Peripheral blood mononuclear cell (primary cell): ENCODE data around the gene UPK1B.

GRCh38 chr3:114892873-114893571 is 254.1 kb downstream of the ZBTB20 start:
- PRO-cap, 8 experiments: no peak in any of the 8 experiments

DNA sequence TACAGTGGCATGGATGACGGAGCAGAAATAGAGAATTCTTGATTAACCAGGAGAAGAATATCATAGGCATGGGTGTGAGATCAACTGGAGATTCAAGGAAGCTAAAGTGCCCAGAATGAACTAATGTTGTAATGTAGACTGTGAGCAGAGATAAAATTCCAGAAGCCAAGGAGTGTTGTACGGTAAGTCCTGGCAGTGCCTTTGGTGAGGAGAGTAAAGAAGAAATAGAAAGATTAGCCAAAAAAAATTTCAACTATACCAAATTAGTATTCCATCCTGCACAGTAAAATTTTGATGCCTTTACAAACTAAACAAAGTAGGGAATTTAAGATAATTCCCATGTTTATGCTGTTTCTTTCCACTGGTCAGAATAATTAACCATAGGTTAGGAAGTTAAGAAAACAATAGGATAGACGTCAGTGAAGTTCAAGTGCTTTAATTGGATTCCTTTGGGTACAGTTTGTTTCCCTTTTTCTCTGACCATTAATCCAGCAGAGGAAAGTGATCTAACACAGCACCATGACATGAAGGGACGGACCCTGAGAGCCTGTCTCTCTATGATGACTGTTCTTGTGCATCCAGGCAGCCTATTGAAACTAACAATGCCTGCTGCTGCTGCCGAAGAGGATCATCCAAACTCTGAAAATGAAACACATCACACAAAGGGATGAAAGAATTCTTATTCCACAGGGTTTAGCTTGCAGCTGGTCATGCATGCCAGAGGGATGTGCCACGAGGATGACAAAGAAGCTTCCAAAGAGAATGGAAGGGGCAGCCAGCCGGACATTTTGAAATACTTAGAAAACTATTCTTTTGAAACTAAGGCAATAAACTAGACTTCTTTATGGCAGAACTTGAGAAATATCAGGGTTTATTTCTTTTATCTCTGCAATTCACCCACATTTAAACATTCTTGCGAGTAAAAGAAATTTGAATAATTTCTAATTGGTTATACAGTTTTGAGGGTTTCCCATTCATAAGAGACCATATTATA is 75.6 kb downstream of the ZBTB20 start:
- PRO-cap, 8 experiments: no peak in any of the 8 experiments

DNA sequence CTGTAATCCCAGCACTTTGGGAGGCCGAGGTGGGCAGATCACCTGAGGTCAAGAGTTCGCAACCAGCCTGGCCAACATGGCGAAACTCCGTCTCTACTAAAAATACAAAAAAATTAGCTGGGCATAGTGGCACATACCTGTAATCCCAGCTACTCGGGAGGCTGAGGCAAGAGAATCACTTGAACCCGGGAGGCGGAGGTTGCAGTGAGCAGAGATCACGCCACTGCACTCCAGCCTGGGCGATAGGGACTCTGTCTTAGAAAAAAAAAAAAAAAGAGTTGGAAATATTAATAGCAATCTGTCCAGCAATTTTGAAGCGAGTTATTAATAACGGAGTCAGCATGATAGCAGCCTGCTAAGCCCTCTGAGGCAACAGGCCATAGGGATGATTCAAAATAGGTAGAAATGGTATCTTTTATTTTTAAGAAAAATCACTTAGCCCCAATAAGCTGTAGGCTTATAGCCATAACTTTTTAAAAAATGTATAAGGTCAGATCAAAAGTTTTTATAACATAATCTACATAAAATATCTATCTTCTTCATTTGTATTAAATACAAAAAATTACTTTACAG is 37.1 kb downstream of the ZBTB20 start:
- PRO-cap, 8 experiments: no peak in any of the 8 experiments

DNA sequence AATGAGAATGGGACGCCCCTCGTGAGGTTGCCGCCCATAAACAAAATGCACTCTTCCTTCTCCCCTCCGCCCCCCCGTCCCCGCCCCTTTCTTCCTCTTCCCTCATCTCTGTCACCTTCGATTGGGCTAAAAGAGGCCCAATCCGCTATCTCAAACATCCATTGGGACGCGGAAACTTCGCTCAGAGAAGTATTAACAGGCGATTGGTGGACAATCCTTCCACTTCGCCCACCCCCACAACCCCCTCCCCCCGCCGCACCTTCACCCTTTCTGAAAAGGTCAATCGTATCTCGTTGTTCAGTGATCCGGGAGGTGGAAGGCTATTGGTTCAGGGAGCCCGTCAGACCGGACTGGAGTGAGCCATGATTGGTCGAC is 274 bp upstream of the ZBTB20 start:
- PRO-cap, 8 experiments: peak in 6 of 8 experiments; most common plus-strand start position 300 of the sequence (in 3); most common minus-strand start position 317 of the sequence (in 1)

DNA sequence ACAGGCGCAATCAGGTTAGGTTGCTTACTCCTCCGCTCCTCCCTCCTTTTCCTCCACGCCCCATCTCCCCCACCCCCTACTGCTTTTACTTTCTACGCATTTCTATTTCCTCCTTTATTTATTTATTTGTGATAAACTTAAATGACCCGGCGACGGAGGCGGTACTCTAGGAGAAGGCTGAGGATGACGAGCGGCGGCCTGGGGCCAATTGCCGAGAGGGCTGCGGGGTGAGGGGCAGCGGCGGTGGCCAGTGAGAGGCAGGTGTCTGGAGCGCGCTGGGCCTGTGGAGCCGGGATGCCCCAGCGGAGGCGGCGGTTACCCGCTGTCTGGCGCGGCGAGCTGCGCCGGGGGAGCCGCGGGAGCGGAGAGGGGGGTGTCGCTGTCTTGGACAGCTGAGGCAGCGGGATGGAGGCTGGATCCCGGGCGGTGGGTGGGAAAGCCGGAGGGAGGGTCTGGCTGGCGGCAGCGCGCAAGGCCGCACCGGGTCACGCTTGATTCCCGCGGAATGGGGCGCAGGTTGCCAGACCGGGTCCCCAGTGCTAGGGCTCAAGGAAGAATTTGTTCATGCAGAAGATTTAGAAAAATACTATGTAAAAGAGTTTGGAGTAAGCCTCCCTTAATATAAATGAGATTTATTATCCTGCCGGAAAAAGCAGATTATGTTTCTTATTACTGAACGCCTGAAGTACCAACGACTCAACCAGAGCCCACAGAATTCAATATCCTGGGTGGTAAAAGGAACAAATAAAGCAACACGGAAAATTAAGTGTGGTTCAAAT is 851 bp upstream of the ZBTB20 start:
- PRO-cap, 8 experiments: peak in 8 of 8 experiments; most common plus-strand start position 47 of the sequence (in 4); most common minus-strand start position 507 of the sequence (in 3)

GRCh38 chr3:115317752-115318380 is 170.8 kb upstream of the ZBTB20 start:
- PRO-cap, 8 experiments: no peak in any of the 8 experiments

- PRO-cap, 8 experiments: no peak in any of the 8 experiments
These were observed 104.9 kb upstream of the GAP43 start for GRCh38 chr3:115518305-115518958.

- PRO-cap, 8 experiments: peak in 8 of 8 experiments; most common plus-strand start chr3:115659105 (in 3); most common minus-strand start chr3:115658903 (in 4)
These were observed 35.6 kb downstream of the GAP43 start for GRCh38 chr3:115658702-115659505.

- PRO-cap, 8 experiments: no peak in any of the 8 experiments
These were observed 168.2 kb downstream of the GAP43 start for GRCh38 chr3:115791286-115792056.

GRCh38 chr3:115792223-115793462 is 169.3 kb downstream of the GAP43 start:
- PRO-cap, 8 experiments: no peak in any of the 8 experiments

DNA sequence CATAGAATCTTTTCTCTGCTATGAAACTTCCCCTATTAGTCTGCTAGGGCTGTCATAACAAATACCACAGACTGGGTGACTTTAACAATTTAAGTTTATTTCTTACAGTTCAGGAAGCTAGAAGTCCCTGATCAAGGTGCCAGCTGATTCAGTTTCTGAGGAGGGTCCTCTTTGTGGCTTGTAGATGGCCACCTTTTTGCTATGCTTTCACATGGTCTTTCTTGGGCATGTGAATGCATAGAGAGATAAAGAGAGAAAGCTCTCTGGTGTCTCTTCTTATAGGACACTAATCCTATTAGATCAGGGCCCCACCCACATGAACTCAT is 430.1 kb upstream of the LSAMP start:
- PRO-cap, 8 experiments: peak in 7 of 8 experiments; most common plus-strand start position 212 of the sequence (in 7)

DNA sequence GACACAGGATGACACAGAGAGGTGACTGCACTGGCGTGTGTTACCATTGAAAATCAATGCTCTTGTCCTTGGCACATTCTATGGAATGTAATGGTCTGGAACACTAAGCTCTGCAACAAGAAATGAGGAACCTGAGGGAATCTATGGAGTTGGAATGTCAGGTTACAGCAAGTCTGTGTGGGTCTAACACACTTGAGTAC is 772.5 kb upstream of the LSAMP start:
- PRO-cap, 8 experiments: no peak in any of the 8 experiments

GRCh38 chr3:118501034-118501586 is 533.5 kb downstream of the IGSF11 start:
- PRO-cap, 8 experiments: no peak in any of the 8 experiments

GRCh38 chr3:118851576-118852261 is 182.9 kb downstream of the IGSF11 start:
- PRO-cap, 8 experiments: no peak in any of the 8 experiments

GRCh38 chr3:119173168-119173970 is at the start of gene UPK1B:
TSS of gene UPK1B (plus strand) at chr3:119173598.
- PRO-cap, 8 experiments: no peak in any of the 8 experiments

DNA sequence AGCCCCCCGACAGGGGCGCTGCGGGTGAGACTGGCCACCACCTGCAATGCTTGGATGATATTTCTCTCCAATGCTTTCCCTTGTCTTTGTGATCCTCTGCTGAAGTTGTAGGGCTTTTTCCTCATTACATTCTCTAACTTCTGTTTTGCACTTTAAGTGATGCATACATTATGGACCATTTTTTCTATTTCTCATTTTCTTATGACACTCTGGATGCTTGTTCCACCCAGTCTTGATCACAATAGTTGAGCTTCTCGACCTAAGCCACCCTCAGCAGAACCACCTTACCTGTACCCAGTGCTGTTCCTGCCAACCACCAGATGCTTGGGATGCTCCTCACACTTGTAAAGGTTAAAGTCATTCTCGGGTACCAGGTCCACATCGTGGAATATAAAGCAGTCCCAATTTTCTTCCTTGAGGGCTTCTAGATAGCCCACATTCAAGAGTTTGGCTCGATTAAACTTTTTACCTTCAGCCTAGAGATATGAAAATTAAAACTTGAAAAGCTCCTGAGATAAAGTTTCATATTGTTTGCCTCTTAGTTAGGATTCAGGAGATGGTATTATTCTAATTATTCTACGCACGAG is 16.8 kb downstream of the B4GALT4 start:
- PRO-cap, 8 experiments: no peak in any of the 8 experiments

DNA sequence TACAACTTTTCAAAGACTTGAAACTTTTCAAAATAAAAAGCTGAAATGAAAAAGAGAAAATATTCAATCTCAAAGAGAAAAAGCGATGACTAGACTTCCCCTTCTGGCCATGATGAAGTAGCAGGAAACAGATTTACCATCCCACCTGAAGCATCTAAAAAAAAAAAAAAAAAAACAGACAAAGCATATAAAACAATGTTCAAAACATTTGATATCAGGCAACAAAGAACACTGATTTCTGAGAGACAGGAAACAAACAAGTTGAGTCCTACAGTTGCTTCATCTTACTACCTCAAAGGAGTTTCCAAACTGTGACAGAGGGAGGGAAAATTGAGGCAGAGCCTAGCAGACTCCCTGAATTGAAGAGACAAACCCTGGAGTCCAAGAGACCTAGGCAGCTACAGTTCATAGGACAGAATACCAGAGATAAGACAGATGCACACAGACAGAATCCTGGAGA is 20.0 kb upstream of the B4GALT4 start:
- PRO-cap, 8 experiments: peak in 4 of 8 experiments; most common minus-strand start position 167 of the sequence (in 3)

DNA sequence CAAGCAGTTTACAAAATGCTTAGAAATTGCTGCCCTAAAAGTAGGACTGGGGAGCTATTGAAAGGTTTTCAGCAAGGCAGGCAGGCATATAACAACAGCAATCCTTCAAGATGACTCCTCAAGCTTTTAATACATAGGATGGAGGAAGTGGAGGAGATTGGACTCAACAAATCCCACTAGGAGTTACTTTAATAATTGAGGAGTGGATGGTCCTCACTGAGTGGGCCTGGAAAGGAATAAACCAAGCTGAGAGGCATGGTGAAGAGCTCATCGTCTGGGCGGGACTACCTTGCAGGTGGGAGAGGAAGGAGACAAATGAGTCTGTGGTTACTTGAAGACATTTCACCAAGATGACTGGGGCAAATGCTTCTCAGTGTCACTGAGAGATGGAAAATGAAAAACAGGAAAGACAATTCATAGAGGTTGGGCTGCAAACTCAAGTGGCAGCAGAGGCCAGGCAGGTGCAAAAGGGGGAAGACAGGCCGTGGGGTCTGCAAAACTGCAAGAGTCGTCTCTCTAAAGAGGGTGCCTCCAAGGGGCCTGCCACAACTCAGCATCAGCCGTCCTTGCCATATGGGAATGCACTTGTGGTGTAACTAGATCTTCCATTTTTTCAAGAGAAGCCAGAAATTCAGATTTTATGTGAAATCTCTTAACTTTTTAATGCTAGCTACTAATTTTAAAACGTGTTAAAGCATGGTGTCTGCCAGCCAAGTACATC is 1.5 kb upstream of the ARHGAP31 start:
- PRO-cap, 8 experiments: peak in 1 of 8 experiments; most common plus-strand start position 446 of the sequence (in 1); most common minus-strand start position 304 of the sequence (in 1)

- PRO-cap, 8 experiments: no peak in any of the 8 experiments
These were observed 49.2 kb downstream of the TMEM39A start for GRCh38 chr3:119414195-119414682.

GRCh38 chr3:119570002-119570696 is 9.1 kb upstream of the ADPRH start:
- PRO-cap, 8 experiments: peak in 6 of 8 experiments; most common plus-strand start chr3:119570495 (in 6); most common minus-strand start chr3:119570337 (in 4)